Duodenum (tissue), 1 donor: ENCODE data around the genes FAT4, ABHD18 and SCLT1.

- PRO-cap = no peak
Measured at GRCh38 chr4:124940354-124940843, 227.9 kb upstream of the ANKRD50 start.

DNA sequence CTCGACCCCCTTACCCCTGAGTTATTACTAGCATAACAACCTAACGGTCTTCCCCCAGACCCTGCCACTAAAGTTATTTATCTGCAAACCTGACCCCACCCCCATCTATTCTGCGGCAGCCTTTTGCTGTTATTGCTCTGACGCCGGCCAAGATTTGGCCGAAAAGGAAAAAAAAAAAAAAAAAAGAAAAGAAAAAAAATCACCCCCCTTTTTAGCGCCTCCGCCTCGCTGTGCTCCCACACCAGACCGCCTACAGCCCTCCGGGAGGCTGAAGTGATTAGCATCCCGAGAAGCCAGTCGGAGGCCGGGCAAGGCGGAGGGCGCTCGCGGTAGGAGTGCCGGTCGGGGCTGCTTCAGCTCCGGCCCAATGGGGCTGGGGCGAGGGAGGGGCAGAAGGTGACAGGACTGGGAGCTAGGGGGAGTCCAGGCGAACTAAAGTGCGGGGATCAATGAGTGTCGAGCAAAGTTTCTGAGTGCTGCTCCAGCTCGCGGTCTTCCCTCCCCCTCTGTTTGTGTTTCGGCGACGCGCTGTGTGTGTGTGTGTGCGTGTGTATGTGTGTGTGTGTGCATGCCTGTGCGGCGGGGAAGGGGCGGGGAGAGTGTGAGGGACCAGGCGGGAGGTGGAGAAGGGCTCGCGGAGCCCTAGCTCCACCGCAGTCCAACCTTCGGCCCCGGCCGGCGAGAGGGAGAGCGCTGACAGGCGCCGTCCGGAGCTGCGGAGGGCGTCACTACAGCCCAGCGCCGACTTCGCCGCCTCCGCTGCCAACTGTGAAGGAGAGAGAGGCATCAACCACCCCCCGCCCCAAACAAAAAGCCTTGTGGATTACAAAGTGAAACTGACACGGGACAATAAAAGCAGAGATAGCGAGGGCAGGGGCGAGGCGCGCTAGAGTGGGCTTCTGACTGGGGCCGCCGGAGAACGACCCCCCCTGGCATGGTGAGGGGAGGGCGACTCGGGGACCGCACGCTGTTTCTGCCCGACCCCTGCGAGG, at the start of gene FAT4:
Gene FAT4 (plus strand): TSS at position 430 of the 992 bp plus-strand sequence.
- PRO-cap = bidirectional peak, plus-strand start at position 463 of the sequence, minus-strand start at position 252 of the sequence; unidirectional peak, plus-strand start at position 675 of the sequence

DNA sequence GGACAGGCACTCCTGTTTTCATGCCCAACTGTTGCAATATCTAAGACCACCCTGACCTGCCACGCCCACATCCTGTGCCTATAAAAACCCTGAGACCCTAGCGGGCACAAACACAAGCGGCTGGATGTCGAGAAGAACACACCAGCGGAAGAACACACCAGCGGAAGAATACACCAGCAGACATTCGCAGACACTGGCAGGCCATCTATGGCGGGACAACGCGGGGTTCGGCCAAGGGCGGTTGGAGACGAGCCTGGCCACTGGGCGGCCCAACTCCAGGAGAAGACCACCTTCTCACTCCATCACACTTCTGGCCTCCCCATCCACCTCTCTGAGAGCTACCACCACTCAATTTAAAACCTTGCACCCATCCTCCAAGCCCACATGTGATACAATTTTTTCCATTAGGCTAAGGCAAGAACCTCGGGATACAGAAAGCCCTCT, 361.4 kb downstream of the FAT4 start:
- PRO-cap = no peak

DNA sequence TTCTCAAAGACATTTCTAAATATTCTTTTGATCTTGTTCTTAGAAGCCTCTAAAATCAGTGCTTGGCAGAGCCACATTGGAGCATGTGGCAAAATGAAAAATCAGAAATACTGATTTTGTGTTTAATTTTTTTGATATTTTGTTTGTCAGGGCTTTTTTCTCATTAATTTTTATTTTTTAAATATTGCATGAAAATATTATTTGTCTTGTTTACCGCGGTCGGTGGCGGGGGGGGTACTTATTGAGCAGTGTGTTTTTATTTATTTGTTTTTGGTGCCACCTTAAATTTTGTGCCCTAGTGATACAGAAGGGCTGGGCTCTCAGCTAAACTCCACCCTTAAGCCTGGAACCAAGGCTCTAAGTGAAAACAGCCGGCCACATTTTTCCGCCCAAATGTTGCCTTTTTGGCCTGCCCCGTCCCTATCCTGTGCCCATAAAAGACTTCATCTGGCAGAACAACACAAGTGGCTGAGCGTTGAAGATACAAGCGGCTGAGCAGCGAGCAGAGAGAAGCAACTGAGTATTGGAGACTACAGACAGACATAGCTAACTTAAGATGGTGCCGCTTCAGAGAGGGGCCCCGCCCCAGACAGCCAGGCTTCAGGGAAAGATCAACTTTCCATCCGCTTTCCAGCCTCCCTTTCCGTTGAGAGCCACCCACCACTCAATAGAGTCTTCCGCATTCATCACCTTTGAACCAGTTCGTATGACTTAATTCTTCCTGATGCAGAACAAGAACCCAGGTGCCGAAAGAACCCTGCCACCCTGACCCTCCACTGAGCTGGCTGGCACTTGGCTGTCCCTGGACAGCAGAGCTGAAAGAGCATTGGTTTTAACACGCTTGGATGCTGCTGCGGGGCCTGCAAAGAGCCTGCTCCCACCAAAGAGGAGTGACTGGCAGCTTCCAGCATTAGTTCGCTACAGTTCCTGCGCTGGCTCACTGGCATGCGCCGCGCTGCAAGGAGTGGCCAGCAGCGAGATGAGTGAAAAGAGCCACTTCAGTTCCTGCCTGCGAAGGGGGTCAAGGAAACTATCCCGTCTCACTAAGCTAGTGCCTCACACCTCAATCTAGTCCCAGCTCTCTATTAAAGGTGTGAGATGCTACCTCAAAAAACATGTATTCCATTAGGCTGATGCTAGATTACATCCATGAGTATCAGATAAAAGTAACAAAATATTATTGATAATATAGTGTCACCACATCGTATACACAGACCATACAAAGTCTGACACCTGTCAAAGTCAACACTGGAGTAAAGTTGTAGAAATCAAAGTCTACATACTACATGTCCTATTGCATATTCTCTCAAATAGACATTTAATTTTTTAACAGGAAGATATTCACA, 853.1 kb upstream of the INTU start:
- PRO-cap = no peak

DNA sequence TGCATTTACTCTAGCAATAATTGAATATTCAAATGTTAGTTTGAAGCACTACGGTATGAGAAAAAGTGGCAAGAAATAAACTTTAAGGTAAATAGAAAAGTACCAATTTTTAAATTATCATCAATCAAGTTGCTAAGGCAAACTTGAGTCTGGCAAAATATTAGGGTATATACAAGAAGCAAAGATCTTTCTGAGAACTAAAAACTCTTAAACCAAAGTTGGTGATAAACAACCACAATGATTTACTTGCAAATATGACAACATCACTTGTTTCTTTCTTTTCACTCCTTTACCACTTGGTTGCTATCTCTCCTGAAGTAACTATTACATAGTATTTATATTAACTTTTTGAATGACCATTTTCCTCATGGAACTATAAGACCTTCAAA, 731.5 kb upstream of the INTU start:
- PRO-cap = no peak

GRCh38 chr4:126955559-126956652, 676.9 kb upstream of the INTU start:
- PRO-cap = no peak

- PRO-cap = no peak
Measured at GRCh38 chr4:127020423-127020828, 612.3 kb upstream of the INTU start.

DNA sequence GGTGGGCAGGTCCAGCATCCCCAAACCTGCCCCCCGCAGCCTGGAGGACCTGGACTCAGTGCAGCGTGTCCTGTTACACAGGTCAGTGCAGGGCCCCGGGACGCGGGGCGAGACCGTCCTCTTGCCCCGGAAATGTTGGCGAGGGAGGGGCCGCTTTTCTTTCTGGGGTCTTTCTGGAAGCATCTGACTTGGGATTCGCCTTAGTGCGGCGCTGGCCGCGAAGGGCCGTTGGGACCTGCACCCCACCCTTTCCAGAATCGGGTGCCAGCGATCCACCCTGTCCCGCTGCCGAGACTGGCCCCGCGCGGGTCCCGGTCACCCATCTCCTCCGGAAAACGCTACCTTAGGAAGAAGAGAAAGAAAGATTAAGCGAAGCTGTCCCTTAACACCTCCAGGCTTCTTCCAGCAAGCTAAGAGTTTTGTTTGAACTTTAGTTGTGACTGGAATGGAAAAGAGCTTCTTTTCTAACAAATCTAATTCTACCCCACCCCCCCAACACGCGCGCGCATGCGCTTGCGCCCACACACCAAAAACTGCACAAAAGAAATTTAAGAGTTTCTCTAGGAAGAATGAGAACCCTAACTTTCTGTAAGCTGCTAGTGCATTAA, 9.2 kb upstream of the INTU start:
- PRO-cap = no peak

DNA sequence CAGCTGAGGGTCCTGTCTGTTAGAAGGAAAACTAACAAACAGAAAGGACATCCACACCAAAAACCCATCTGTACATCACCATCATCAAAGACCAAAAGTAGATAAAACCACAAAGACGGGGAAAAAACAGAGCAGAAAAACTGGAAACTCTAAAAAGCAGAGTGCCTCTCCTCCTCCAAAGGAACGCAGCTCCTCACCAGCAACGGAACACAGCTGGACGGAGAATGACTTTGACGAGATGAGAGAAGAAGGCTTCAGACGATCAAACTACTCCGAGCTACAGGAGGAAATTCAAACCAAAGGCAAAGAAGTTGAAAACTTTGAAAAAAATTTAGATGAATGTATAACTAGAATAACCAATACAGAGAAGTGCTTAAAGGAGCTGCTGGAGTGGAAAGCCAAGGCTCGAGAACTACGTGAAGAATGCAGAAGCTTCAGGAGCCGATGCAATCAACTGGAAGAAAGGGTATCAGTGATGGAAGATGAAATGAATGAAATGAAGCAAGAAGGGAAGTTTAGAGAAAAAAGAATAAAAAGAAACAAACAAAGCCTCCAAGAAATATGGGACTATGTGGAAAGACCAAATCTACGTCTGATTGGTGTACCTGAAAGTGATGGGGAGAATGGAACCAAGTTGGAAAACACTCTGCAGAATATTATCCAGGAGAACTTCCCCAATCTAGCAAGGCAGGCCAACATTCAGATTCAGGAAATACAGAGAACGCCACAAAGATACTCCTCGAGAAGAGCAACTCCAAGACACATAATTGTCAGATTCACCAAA, 45.0 kb downstream of the INTU start:
- PRO-cap = no peak

GRCh38 chr4:127783658-127783941, 1.5 kb downstream of the HSPA4L start:
- PRO-cap = no peak

- PRO-cap = no peak
Measured at GRCh38 chr4:127870526-127871373, 9.9 kb upstream of the PLK4 start.

GRCh38 chr4:127964955-127965801, at the start of gene ABHD18:
ABHD18 (plus strand) TSS chr4:127965406.
- PRO-cap = bidirectional peak, plus-strand start at chr4:127965406, minus-strand start at chr4:127965142

GRCh38 chr4:128454433-128455024, 166.9 kb upstream of the PGRMC2 start:
- PRO-cap = no peak

DNA sequence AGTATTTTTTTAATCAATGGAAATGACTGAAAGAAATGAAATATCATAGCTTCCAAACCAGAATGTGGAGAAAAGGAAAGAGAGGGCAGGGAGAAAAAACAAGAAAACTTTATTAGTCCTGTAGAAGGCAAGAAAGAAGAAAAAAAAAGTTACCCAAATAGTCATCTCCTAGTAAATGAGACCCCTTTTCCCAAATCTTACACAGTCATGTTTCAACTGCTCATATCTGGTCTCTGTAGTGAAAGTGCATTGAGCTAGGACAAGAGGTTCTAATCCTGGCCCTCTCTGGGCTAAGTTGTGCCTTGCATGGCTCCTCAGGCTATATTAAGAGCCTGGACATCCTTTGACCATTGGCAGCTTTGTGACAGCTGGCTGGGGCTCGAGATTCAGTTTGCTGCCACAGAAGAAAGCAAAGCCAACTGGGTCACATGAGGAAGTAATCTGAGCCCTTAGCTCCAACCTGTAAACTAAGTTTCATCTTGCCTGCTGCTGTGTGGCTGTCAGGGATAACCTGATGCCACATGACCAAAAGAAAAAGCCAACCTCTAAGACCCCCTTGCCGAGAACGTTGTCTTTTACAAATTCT, 51.9 kb upstream of the JADE1 start:
- PRO-cap = no peak

- PRO-cap = no peak
Measured at GRCh38 chr4:128794328-128794566, 15.3 kb upstream of the JADE1 start.

DNA sequence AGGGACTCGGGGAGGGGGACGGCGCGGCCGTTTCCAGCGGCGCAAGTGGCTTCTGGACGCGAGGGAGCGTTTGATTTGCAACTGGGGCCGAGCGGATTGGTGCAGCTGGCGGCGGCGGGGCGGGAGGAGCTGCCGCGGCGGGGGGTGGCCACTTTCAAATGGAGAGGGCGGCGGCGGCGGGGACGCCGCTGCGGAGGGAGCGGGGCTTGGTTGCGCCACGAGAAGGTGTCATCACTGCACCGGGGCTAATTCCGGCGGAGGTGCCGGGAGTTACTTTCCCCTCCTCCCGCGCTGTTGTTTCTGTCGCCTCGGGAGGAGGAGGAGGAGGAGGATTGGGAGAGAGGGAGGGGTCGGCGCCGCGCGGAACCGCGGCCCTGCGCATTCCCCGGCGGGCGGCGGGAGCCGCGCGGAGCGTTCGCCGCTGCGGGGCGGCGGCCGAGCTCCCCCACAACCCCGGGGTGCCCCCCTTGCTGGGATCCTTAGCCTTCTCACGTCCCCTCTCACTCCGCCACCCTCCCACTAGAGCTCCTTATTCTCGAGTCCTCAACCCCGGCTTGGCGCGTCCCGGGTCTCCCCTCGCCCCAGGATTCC, 2.6 kb downstream of the JADE1 start:
- PRO-cap = bidirectional peak, plus-strand start at position 157 of the sequence, minus-strand start at position 47 of the sequence

DNA sequence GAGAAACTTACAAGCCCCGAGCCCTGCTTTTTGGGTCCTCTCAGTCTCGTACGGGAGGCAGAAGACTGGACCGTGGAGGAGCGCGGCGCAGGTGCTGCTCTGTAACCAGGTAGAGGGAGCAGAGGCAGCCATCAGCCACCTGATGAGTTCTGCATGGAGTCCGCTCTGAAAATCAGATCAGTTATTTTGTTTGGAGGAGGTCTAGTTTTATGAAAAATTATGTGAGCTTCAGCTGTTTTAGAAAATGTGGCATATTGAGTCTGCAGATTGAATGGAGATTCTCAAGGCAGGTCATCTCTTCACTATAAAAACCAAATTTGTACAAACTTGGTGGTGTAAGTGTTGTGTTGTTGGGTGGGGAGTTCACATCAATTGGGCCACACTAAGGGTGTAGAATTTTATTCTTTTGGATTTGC, 61.4 kb downstream of the JADE1 start:
- PRO-cap = no peak

- PRO-cap = unidirectional peak, plus-strand start at chr4:129093193; bidirectional peak, plus-strand start at chr4:129093739, minus-strand start at chr4:129093539
Measured at GRCh38 chr4:129093007-129094155, at the start of gene SCLT1. SCLT1 (minus strand) TSS chr4:129093539.

DNA sequence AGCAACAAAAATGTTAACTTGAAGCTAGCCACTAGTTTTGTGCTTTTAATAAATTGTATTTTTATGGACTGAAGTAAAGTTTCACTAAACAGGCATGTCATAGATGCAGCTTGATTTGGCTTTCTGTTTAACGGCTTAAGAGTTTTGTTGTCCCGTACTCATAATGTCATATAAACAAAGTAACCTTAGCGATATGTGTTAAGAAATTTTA, 913 bp upstream of the SCLT1 start:
- PRO-cap = no peak

- PRO-cap = no peak
Measured at GRCh38 chr4:129362016-129362480, 266.1 kb downstream of the C4orf33 start.